ENCODE measurements around a stretch of chr16.

GRCh38 chr16:24572418-24572878, 33.1 kb downstream of the RBBP6 start:
- PRO-cap = no peak

DNA sequence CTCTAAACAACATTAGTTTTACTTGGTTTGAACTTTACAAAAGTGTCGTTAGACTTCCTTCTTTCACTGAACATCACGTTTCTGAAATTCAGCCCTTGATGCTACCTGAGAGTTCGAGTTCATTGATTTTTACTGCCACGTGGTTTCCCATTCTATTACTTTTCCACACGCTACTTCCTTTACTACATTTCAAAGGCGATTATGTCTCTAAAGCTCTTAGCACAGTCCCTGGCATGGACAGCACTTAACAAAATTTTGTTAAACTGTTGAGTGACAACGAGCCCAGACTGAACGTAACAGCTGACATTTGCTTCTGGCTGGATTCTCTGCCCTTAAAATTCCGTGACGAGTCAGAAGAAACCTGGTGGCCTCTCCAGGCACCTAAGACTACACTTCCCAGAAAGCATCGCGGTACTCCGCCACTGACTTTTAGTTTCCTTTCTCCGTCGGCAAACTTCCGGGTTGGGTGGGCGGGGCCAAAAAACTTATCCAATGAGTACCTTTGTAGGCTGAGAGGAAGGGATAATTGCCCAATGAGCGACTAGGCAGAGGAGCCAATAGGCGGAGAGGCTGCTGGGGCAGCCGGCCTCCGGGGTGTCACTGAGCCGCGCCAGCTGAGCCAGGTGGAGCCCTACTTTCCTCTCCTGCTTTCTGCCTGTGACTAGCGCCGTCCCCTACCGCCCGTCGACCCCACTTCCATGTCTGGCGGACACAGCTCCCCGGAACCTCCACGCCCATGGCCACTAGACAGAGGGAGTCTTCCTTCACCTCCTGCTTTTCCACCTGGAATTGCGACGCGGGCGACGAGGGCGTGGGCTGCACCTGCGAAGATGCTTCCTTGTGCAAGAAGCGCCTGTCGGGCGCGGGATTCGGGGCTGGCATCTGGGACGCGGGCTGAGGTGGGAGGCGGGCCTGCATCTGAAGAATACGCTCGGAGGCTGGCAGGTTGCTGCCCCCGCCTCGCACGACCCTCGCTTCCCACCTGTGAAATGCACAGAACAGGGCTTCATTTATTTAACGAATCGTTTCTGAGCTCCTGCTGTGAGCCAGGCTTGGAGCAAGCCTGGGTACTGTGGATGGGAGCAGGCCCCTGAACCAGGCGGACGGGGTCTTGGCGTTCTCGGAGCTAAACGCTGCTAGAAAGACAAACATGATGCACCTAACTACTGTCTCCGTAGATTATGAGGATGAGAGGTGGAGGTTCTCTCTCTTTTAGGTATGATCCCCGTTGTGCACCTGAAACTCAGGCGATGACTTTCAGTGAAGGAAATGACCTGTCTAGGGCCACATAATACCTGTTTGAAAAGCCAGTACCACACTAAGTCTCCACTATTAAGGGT, 16.4 kb upstream of the ARHGAP17 start:
- PRO-cap = bidirectional peak, plus-strand start at position 600 of the sequence, minus-strand start at position 405 of the sequence

DNA sequence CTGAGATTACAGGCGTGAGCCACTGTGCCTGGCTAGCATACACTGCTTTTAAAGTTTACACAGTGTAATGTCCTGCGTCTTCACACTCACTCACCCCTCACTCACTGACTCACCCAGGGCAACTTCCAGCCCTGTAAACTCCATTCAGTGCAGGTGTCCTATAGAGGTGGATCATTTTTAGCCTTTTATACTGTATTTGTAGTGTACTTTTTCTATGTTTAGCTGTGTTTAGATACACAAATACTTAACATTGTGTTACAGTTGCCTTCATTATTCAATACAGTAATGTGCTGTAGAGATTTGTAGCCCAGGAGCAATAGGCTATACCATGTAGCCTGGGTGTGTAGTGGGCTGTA, 35.2 kb upstream of the ARHGAP17 start:
- PRO-cap = no peak

GRCh38 chr16:25065007-25065466, 46.5 kb upstream of the LCMT1 start:
- PRO-cap = no peak

GRCh38 chr16:25118259-25118972, 6.9 kb downstream of the LCMT1 start:
- PRO-cap = no peak

- PRO-cap = no peak
Observed at GRCh38 chr16:25260934-25261864, 3.6 kb upstream of the ZKSCAN2 start.

- PRO-cap = no peak
Observed at GRCh38 chr16:27211962-27212489, 8.7 kb downstream of the KDM8 start.

GRCh38 chr16:27221264-27221888, 18.1 kb downstream of the KDM8 start:
- PRO-cap = no peak

- PRO-cap = no peak
Observed at GRCh38 chr16:27223696-27224833, 20.7 kb downstream of the KDM8 start.

DNA sequence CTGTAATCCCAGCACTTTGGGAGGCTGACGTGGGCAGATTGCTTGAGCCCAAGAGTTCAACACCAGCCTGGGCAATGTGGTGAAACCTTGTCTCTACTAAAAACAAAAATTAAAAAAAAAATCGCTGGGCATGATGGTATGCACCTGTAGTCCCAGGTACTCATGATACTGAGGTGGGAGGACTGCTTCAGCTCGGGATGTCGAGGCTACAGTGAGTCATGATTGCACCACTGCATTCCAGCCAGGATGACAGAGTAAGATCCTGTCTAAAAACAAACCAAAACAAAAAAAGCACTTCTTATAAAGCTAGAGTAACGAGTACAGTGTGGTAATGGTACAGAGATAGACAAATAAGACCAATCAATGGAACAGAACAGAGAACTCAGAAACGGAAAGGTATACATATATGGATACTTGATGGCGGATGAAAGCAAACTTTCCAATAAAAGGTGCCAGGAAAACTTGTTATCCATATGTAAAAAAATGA, 4.4 kb downstream of the NSMCE1 start:
- PRO-cap = no peak

- PRO-cap = no peak
Observed at GRCh38 chr16:27347902-27348612, 34.3 kb downstream of the IL4R start.

GRCh38 chr16:27363706-27364320, 38.2 kb upstream of the IL21R start:
- PRO-cap = no peak

GRCh38 chr16:27367413-27368406, 34.3 kb upstream of the IL21R start:
- PRO-cap = no peak

DNA sequence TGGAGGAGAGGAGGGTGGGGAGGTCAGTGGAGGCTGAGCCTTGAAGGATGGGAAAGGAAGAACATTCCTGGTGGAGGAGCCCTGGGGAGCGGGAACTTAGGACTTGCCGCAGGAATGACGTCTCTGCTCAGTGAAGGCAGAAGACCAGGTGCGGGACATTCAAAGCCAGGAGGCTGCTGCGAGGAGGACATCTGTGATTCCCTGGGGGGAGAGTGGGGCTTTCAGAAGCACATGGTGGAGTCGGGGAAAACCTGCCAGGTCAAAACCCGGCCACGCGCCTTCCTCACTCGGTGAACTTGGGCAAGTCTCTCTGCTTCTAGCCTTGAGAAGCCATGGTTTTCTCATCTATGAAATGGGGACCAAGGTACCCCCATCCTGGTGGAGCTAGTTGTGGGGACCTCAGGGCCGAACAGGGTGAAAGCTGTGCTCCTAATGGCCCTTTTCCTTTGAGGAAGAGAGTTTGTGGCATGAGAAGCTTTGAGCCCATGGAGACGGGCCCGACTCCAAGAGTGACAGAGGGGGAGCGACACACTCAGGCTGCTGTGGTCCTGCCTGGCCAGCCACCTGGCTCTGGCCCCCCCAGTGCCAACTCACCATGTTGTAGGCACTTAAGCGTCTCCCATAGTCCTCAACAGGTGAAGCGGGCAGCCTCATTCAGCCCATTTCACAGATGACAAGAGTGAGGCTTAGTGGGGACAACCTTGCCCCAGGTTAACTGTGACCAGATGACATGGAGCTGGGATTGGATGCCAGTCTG, 1.5 kb downstream of the IL21R start:
- PRO-cap = no peak

GRCh38 chr16:27517950-27518601, 31.6 kb downstream of the GTF3C1 start:
- PRO-cap = no peak

- PRO-cap = no peak
Observed at GRCh38 chr16:27718651-27719256, 168.8 kb downstream of the KATNIP start.

GRCh38 chr16:27721356-27722056, 171.6 kb downstream of the KATNIP start:
- PRO-cap = no peak

GRCh38 chr16:27748821-27749395, 199.0 kb downstream of the KATNIP start:
- PRO-cap = no peak

- PRO-cap = no peak
Observed at GRCh38 chr16:27894158-27894419, 169.4 kb downstream of the GSG1L start.

- PRO-cap = bidirectional peak, plus-strand start at chr16:28151400, minus-strand start at chr16:28151353
Observed at GRCh38 chr16:28150593-28151671, 60.8 kb downstream of the XPO6 start.

Data from fallopian tube (tissue), 1 donor.